Paraaortic lymph node (tissue), 1 donor: ENCODE measurements around a stretch of chr1.

GRCh38 chr1:13699347-13699877, 576 bp upstream of the PRDM2 start:
- PRO-cap = no peak

DNA sequence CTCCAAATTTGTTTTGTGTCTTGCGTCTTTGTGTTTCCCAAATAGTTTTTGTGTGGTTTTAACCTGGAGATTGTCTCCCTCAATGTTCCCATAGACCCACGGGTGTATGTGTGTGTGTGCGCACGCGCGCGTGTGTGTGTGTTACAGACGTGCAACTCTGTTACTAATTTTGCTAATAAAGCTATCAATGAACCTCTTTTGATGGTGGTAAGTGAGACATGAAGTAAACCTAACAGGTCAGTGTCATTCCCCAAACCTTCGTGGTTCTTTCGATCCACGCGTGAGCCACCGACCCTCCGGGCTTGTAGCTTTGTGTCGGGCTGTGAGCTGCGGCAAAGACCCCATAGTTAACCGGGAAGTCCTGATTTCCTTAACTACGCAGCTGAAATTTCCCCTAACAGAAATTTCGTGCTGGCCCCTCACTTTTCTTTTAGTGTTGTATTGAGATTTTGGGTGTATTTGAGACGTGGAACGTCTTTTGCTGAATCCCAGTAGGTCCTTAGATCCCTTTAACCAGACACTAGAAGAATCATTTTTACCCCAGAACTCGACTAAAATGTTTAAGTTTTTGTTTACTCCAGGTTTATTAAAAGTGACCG, 867 bp downstream of the PRDM2 start:
- PRO-cap = bidirectional peak, plus-strand start at position 133 of the sequence, minus-strand start outside the sequence

DNA sequence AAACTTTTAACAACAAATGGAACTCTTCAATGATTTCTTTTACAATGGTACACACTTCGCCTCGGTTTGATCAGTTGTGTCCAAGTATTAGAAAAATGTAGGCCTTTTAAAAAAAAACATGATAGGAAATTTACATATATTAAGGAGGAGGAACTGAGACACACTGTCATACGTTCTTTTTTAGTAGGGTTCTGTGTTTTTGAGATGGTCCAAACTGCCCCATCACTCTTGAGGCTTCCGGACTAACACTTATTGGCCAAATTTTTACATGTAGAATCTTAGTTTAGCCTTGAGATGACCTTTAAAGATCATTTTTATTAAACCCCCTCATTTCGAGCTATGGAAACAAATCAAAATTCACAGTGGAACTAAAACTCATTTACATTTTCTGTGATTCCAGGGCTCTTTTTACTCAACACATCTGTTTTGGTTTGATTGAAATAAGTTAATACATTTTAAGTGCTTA, 1.4 kb downstream of the PRDM2 start:
- PRO-cap = bidirectional peak, plus-strand start at position 196 of the sequence, minus-strand start at position 82 of the sequence

GRCh38 chr1:13702714-13703237, 2.8 kb downstream of the PRDM2 start:
- PRO-cap = bidirectional peak, plus-strand start at chr1:13703055, minus-strand start at chr1:13702906

DNA sequence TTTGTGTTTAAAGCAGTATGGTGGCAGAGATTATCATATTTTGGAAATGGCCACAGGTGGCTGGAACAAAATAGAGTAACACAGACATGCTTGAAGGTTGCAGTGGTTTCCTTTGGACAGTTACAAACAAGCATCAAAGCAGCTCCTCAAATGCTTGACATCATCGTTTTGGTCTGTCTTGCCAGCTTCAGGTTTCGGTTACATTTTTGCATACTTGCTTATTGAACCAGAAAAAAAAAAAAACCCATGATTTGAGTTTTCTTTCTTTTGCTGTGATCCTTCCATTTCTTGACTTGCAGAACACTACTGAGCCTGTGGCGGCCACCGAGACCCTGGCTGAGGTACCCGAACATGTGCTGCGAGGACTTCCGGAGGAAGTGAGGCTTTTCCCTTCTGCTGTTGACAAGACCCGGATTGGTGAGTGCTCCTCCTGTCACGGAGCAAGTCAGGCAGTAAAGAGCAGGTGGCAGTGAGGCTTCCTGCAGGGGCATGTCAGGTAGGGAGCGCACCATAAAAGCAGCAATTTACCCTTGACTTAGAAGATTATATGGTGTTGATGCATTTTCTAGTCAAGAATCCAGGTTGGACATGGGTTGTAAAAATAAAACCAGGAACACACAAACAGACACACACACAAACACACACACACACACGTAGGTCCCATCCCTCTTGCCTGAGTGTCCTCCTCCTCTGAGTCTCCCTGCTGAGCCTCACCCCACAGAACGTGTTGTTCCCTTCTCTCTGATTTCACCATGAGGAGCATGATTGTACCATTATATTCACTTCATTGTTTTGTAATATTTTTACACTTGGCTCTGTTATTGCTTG, 30.9 kb downstream of the PRDM2 start:
- PRO-cap = bidirectional peak, plus-strand start at position 484 of the sequence, minus-strand start at position 334 of the sequence

DNA sequence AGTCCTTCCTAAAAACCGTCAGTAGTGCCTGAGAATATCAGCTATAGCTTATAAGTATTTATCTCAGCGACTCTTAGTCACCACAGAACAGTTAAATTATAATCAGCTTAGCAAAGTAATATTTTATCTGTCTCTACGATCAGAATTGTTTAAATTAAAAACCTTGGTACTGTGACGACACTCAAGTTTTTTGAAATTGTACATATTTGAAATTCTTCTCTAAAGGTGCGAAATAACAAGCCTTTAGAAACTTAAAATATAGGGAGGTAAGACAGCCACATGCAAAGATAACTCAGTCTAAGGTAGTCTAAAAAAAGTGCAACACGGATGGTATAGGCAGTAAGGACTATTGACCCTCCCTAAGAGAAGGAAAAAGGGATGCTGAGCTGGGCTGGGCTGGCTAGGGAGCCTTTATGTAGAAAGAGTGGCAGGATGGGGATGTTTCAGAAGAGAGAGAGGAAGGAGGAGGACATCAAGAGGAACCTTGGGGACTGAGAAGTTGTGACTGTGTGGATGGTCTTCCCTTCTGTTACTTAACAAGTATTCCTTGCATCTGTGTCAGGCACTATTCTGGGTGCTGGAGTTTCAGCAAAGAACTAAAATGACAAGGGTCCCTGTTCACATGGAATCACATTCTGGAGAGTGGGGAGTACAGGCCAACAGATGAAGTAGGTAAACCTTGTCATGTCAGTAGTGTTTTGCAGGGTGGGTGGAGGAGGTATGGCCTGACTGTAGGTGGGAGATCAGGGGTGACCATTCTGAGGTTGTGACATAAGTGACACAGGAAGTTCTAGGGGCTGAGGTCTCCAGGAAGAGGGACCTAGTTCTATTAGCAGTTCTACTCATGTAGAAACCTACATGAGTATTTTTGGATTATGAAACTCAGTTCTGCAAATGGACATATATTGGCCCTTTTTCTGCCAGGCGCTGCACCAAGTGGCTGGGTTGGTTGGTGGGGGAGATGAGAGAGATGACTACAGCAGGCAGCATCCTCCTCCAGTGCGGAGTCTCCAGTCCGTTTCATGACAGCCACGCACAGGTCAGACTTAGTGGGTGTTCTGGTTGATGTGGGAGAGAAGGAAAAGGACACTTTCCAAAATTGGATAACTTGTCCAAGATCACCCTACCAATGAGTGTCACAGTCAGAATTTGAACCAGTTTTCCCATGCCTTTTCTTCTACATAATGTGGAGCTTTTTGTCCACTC, 53.7 kb downstream of the PRDM2 start:
- PRO-cap = no peak

- PRO-cap = no peak
These were observed 54.5 kb downstream of the PRDM2 start for GRCh38 chr1:13754533-13754788.

GRCh38 chr1:13801557-13802139, 101.7 kb downstream of the PRDM2 start:
- PRO-cap = no peak

DNA sequence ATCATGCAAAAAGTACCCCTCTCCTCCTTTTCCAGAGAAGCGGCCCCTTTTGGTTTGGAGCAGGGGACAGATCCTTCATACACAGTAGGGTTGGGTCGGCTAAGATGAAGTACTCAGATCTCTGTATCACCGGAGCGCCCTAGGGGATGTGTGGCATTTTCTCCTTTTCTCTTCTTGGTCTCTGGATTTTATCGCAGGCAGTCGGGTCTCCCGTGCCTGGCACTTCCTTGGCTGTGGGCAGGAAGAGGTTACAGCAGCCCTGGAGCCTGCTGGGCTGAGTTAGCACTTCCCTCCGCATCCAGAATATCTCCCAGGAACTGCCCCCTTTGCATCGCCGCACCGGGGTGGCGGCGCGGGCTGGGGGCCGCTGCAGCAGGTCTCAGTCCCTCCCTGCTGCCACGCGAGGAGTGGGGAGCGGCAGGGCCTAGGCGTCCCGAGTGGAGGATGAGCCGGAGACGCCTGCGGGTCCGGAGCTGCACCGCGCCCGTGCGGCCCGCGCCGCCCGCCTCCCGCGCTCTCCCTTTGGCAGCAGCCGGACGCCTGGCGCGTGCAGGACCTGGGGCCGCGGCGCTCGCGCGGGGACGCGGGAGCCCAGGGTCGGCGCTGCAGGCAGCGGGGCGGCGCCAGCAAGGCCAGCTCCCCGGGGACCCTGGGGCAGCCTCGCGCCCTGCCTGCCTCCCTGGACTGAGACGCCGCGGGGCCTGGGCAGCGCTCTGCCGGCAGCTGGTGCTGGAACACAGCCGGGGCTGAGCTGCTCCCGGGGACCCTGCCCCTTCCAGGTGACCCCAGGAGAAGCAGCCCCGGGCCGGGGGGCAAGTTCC, 192.7 kb downstream of the PRDM2 start:
- PRO-cap = unidirectional peak, minus-strand start at position 519 of the sequence

GRCh38 chr1:13982465-13982788, 282.4 kb downstream of the PRDM2 start:
- PRO-cap = no peak

- PRO-cap = no peak
These were observed 374.7 kb upstream of the KAZN start for GRCh38 chr1:14223602-14224346.

DNA sequence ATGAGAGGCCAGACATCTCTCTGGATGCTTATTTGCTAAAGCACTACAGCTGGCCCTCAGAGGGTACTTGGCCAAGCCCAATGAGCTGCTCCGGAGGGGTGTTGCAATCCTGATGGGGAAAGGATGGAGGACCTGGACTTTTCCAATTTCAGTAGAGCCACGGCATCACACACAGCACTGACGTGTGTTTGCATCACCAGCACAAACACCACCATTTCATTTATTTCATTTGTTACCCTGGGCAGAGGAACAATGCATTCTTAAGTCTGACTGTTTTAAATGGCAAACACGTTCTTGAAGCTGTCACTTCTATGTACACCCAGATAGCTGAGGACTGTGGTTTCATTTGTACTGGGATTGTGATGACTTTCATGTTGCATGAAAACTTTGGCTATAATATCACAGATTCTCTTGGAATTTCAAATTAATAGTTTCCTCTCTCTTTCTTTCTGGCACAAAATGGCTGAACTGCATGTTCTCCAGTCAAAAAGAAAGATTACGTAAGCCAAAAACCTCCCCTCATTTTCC, 359.8 kb upstream of the KAZN start:
- PRO-cap = no peak

DNA sequence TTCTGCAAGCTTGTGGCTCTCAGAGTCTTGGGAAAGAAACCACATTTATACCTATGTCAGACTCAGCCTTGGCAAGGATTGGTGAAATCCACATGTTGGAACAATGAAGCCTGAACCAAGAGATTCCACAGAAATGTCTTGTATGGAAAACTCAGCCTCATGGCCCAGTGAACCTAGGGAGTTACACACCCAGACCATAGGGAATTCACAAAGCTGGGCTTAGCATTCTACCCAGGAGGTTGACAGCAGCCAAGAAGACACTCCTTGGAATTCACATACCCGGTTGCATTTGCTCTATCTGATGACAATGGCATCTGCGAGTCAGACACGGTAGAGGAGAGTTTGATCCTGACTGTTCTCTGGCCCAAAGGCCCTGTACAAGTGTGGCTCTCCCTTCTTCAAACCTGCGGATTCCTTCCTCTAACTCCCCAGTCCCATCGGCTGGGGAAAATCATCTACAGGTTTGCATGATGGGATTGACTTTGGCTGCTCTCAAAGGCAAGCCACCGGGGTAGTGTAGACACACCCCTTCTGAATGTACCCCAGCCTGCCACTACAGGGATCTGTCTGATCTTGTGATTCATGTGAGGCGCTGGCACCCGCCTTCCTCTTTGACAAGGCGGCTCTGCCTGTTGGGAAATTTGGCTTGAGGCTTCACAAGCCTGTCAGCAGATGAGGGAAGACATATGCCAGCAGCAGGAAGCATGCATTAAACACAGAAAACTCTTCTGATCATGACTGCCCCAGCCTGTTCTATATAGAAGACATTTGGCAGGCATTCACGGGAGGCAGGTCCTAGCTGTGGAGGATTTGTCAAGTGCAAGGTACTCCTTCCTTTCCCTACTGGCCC, 297.3 kb upstream of the KAZN start:
- PRO-cap = no peak

DNA sequence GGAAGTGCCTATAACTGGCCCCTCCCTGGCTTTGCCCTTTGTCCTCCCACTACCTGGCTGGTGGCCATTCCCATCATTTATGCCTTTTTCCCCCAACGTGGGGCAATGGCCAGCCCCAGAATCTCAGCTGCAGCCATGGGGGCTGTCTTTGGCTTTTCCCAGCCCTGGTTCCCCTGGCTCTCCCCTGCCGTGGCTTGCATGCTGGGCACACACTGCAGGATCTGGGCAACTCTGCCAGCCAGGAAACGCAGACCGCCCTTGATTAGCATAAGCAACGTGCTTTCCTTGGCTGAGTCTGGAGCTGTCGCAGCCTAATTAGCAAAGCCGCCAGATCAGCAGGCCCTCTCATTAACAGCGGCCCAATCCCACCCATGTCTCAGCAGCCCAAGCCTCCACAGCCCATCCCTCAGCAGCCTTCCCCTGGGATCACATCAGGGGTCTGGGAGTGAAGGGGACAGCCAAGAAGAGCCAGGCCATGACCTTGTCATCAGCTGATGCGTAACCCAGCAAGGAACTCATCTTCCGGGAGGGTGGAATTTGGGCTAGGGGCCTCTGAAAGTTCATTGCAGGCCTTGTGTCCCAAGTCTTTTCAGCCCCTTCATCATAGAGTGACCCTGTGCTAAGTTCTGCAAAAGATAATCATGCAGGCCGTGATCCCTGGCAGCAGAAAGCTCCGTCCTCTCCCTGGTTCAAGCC, 258.3 kb upstream of the TMEM51 start:
- PRO-cap = no peak

GRCh38 chr1:14911285-14911849, 242.2 kb upstream of the TMEM51 start:
- PRO-cap = no peak

DNA sequence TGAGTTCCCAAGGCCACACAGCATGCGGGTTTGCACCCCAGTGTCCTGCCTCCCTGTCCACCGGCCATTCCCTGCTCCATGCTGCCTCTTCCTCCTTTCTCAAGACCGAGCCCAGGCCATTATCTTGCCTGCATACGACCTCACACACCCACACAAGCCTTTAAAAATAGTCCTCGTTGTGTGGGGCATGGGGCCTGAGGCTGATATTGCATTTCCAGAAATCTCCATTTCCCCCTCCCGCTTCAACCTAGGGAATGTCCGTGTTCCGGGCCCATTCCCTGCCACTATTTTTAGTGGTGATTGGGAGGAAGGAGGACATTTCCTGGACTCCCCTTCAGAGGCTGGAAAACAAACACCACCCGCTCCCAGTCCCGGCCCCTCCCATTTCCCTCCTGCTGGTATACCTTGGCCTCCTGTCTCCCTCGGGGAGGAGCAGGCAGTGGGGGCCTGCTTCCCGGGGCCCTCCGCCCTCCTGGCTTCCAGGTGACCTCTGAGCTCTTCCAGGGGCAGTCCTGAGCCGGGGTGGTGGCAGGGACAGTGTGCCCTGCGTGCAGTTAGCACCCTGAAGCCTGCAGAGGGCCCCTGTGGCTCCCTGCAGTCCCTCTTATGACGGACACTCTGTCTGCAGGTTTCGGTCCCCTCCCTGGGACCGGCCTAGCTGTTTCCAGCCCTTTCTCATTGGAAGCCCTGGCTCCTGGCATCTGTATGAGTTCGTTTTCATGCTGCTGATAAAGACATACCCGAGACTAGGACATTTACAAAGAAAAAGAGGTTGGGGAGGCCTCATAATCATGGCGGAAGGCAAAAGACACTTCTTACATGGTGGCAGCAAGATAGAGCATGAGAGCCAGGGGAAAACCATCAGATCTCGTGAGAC, 132.2 kb upstream of the TMEM51 start:
- PRO-cap = no peak

DNA sequence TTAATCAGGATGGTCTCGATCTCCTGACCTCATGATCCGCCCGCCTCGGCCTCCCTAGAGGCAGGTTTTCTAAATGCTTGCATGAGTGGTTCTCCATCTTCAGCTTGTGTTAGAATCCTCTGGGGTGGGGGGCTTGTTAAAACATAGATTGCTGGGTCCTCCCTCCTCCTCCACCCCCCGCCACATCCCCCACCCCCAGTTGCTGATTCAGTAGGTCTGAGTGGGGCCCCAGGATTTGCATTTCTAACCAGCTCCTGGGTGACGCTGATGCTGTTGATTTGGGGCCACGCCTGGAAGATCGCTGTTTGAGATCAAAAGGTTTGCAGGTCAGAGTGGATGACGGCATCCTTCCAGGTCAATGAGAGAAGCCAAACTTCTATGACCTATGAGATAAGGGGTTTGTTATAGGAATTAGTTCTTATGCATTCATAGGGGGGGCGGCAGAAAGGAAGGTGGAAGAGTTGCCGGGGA, 17.4 kb downstream of the TMEM51 start:
- PRO-cap = no peak

GRCh38 chr1:15196721-15197427, 43.3 kb downstream of the TMEM51 start:
- PRO-cap = no peak

DNA sequence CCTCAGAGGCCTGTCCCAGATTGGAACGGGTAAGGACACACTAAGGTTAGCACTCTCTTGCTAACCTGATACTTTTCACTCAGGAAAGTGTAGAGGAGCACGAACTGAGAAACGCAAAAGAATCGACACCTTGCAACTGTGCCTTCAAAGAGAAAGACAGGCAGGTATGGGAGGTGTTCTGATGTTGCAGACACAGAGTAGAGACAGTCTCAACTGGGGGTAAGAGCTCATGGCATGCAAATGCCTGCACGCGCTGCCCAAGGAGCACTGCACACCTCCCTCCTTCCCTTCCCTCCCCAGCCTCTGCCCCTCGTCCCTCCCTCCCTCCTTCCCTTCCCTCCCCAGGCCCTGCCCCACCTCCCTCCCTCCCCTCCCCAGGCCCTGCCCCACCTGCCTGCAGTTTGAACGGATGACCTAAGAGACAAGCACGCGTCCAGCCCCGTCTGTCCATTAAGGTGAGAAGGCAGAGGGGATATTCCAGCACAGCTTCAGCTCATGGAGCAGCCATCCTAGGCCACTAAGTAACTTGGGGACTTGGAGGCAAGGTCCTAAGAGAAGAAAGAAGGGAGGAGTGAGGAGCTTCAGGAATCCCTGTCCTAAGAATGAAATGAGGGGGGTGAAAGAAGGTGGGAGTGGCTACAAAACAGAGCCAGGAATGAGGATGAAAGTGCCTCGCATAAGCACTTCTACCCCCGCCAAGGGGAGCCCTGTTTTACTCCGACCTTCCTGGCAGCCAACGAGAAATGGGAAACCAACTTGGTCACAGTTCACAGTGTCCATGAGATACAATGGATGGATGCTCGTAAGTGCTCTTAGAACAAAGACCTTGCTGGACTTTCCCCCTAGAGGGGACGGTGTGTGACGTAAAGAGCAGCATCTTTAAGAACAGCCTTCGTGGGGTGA, 21.5 kb upstream of the EFHD2 start:
- PRO-cap = no peak

- PRO-cap = no peak
These were observed 1.9 kb downstream of the EFHD2 start for GRCh38 chr1:15411520-15412148.